ENCODE measurements around a stretch of chr15.

GRCh38 chr15:55276980-55277751 is 12.4 kb downstream of the RAB27A start:
- RRBS: no CpG with 5 or more reads among the region's 9 CpGs

GRCh38 chr15:55282093-55283265 is 7.1 kb downstream of the RAB27A start:
- RRBS: no CpG with 5 or more reads among the region's 11 CpGs

- RRBS: no CpG with 5 or more reads among the region's 2 CpGs
Measured at GRCh38 chr15:55372655-55373200, 35.4 kb downstream of the CCPG1 start.

DNA sequence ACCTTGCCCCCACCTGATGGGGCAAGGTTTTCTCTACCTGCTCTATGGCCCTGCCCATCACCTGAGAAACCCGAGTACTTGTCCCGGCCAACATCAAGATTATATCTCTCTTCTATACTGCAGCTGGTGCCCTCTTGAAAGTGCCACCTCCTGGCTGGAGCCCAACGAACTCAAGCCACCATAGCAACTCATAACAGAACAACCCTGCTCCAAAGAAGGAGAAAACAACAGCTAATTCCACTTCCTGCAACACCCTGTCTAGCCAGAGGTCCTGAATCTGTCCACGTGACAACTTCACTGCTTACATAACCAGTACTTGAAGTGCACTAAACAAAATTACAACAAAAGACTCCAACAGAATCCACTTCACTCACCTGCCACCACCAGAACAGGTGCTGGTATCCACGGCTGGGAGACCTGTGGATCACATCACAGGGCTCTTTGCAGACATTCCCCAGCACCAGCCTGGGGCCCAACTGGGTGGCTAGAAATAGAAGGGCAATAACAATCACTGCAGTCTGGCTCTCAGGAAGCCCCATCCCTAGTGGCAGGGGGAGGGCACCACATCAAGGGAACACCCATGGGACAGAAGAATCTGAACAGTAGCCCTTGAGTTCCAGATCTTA is 49.3 kb downstream of the PIERCE2 start:
- RRBS: no CpG with 5 or more reads among the region's 5 CpGs

GRCh38 chr15:55647147-55647467 is 59.0 kb upstream of the PYGO1 start:
- RRBS: no CpG with 5 or more reads among the region's 6 CpGs

DNA sequence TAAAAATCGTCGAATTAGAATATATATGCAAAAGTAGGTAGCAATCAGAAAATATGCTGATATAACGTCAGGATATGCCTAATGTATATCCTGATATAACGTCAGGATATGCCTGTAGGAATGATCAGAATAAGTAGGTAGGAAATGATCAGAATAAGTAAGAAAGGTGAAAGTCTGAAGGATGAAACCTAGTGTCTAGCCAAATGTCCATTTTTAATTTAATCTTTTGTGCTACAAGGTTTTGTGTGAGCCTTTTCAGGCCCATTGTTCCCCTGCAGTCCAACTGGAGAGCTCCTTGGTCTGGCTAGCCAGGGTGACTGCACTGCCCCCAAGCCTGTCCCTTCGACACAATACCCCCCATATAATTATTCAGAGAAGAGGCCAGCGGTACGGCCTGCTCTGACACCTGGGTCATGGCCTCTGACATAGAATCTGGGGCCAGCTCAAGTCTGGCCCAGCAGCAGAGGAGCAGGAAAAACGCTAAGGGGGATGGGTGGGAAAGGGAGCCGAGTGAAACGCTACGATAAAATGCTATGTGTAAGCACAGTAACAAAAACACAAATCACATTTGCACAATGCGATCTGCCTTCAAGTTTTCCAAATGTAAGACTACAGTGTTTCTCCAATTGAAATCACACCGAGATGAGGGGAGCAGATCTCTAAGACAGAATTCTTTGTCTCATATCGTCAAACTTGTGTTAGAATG is 64.2 kb upstream of the PYGO1 start:
- RRBS: no CpG with 5 or more reads among the region's 14 CpGs

GRCh38 chr15:56176854-56177403 is 66.8 kb downstream of the RFX7 start:
- RRBS: no CpG with 5 or more reads among the region's 4 CpGs

GRCh38 chr15:56242723-56243553 is 741 bp downstream of the RFX7 start:
- RRBS: 2% methylated on average over 6 of the region's 34 CpGs

DNA sequence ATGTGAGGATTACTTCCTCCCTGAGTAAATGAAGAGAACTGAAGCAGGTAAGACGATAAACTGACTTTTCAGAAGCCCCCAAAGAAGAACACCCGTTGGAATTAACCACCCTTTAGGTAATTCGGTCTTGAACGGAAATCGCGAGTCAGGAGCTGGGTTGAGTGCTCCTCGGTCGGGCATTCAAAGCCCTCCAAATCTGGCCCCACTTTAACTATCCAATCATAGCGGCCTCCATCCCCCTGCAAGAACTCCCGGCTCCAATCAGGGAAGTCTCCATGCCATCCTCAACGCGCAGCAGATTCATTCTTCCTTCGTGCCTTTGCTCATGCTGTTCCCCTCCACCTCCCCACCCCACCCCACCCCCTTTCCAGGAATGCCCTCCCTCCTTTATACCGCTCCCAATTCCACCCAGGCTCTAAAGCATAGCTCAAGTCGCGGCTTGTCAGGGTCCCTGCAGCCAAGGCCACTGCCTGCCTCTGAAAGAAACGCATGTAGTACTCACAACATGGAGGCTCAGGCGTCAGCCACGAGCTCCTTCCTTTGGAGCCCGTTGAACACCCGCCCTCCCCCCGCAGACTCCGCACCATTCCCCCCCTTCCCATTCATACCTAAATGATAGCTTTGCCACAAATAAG is 670 bp upstream of the RFX7 start:
- RRBS: no CpG with 5 or more reads among the region's 23 CpGs

GRCh38 chr15:56815205-56815531 is 81.9 kb upstream of the ZNF280D start:
- RRBS: no CpG with 5 or more reads among the region's 6 CpGs

DNA sequence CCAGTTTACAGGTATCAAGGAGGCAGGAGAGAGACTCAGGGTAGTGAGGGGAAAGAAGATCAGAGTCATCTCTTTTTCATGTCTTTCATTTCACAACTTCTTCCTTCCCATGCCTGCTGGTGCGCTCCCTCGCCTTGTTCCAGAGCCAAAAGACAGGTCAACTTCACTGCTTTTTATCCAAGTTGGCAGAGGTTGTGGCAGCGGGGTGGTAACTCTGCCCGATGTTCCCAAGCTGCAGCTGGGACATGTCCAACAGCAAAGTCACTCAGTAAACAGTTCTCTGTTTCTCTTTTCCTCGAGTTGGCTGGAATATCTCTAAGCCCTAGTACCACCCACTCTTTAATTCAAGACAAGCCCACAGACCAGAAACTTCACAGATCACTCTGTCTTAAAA is 86.3 kb upstream of the TCF12 start:
- RRBS: no CpG with 5 or more reads among the region's 5 CpGs

- RRBS: no CpG with 5 or more reads among the region's 7 CpGs
Measured at GRCh38 chr15:57382233-57382726, 6.0 kb downstream of the CGNL1 start.

DNA sequence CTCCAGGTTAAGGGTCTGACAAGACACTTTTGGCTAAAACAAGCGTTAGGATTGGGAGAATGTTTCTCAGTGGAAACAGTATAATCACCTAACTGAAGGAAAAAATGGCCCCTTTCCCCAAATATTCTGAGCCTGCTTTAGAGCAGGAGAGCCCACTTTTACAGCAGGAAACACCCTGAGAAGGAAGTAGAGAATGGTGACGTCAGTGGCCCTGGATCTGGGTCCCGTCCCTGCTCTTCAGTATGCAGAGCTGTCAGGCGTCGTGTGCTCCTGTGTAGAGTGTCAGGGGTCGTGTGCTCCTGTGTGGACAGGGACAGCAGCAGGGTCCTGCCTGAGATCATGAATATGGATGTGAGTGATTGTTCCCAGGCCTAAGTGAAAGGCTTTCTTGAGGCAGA is 45.2 kb downstream of the CGNL1 start:
- RRBS: no CpG with 5 or more reads among the region's 6 CpGs

- RRBS: no CpG with 5 or more reads among the region's 9 CpGs
Measured at GRCh38 chr15:57510538-57511079, 81.1 kb upstream of the MYZAP start.

- RRBS: no CpG with 5 or more reads among the region's 11 CpGs
Measured at GRCh38 chr15:57522142-57522735, 69.5 kb upstream of the MYZAP start.

DNA sequence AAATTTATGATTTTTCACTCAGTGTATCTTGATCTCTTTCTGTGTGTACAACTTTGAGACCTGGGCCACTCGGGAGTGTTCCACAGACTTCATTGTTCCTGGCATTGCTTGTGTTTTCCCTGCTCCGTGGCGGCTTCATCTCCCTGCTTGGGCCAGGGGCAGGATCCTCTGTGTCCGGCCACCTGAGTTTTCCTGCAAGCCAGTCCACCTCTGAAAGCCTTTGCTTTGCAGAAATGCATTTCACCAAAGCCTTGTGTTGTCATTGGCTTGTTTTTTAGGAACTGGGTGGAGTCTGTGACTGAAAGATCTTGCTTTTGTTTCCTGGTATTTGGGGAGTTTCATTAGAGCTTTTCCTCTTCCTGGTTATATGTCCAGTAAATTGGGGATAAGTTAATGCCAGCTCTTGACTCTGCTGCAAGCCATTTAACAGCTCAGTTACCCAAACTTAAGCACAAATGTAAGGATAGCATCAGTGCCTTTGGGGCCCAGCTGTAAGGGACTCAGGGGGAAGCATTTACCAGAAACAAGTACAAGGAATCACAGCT is 23.7 kb downstream of the MYZAP start:
- RRBS: no CpG with 5 or more reads among the region's 4 CpGs

DNA sequence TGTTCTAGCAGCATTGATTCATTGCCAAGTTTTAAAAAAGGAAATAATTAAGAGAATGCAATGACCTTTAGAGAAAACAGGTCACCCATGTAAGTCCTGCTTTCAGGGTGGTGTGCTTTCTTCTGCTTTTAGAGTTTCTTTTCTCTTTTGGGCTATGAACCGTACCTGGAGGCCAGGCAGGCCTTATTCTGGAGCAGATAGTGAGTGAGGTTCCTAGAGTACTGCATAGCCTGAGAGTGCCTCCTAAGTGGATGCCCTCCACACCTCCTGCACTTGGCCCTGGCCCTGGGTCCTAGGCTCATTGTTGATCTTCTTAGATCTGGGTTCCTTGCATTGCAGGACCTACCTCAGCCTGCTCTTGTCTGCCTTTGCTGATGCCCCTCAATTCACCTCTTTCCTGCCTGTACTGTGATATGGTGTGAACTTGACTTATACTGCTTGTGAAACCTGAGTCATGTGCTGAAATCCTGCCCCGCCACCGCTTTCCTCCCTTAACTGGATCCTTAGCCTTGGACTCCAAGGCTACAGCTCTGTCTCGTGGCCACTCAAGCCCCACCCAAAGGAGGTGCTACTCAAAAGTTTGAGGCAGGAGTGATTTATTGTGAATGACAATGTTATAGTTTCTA is 55.9 kb downstream of the MYZAP start:
- RRBS: no CpG with 5 or more reads among the region's 4 CpGs

DNA sequence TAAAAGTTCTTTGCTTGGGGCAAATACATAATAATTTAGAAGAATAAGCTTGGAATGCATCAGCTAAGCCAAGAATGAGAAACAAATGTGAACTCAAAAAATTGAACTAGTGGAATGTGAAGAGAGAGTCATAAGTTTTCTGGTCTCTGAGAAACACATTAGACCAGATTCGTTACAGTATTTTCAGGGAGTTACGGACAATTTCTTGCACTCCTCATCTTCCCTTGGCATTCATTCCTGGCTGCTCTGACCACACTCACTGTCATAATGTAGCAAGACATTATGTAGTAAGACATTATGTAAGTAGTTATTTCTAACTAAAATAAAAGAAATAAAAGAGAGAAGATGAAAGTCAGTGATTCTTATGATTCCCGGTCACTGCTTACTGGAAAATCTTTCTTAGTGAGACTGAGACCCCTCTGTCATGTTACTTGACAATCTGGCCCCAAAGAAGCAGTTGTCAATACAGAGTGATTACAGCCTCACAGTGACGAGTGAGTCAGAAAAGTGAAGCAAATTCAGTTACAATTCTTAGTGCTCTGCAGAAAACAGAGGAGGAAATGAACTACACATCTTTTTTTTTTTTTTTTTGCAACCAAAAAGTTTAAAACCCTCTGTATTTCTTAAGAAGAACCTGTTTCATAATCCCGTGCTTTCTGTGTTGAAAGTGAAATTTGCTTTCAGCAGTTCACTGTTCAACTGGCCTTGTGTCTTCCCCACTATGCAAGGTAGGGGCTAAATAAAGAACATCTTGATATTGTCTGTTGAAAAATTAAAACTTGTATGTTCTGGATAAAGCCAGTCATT is 1.6 kb downstream of the AQP9 start:
- RRBS: no CpG with 5 or more reads among the region's 5 CpGs

DNA sequence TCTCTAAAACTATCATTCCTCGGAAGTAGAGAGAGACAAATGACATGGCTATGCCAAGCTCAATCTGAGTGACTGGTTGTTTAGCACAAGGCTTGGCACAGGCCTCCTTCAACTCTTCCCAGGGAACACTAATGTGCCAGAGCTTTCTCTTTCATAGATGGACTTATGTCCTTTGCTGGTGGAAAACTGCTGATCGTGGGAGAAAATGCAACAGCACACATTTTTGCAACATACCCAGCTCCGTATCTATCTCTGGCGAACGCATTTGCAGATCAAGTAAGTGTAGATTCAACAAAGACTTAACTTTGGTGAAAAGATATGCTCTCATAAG is 36.5 kb downstream of the AQP9 start:
- RRBS: no CpG with 5 or more reads among the region's 5 CpGs

DNA sequence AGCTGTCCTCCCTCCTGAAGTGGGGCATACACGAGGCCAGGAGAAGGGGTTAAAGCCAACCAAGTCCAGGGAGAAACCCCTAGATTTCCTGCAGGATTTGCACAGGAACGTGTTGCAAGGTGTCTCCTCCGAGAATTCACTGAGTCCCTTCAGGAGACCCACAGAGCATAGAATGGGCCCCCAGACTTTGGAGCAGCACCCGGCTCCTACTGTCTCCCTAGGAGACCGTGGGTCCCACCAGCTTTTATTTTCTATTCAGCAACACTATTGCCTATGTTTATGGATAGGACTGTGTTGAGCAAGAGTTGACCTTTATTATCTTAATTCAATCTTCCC is 100.6 kb upstream of the LIPC start:
- RRBS: no CpG with 5 or more reads among the region's 5 CpGs

Data from renal cortical epithelial cell (primary cell).